Neutrophil (primary cell): ENCODE measurements around the gene PADI2.

GRCh38 chr1:16949033-16949511 is 27.3 kb downstream of the CROCC start:
- PRO-cap, result no peak

- PRO-cap, result no peak
These were observed 27.3 kb downstream of the MFAP2 start for GRCh38 chr1:16953116-16953497.

GRCh38 chr1:16966888-16967499 is 13.4 kb downstream of the MFAP2 start:
- PRO-cap, result no peak

DNA sequence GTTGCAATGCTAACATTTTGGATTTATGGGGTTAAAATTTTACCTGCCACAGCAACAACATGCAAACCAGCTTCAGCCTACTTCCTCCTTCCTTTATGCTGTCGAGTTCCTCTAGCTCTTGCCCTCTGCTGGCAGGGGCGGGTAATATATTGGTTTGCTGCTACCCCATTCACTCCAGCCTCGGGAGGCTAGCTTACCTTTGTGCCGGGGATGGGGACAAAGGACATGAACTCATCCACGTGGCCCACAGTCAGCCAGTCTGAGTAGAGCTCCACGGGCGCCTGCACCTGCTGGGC is 21.6 kb upstream of the SDHB start:
- PRO-cap, result no peak

DNA sequence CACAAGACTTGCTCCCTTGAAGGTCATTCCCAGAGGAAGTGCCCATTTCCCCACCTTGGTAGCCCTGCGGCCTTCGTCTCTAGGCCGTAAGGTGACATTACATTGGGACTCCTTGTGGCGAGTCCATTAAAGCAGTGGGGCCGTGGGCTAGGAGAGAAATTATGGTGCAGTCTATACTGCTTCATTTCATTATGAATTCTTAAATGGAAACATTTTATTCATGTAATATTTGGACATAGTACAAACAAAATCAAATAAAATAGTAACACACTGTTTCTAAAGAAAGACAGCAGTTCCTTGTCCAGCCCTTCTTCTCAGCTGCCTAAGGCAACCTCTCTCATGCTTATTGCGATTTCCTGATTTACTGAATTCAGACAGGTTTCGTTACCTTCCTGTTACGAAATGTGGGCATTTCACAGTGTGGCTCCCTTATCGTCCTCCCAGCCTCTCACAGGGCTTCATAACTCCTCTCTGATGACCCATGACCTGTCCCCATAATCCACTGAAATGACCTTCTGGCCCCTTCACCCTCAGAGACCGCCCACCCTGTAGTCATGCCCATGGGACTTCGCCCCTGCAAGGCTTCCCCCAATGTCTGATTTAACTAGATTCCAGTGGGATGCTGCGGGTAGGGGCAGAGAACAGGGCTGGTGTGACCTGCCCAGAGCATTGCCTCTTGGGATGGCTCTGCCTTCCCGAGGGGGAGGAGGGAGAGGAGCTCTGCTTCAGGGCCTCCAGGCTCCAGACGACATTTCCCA is 20.8 kb downstream of the PADI2 start:
- PRO-cap, result no peak

GRCh38 chr1:17119236-17120217 is at the start of gene PADI2:
Gene PADI2 (minus strand): TSS chr1:17119451.
- PRO-cap, result unidirectional peak, minus-strand start at chr1:17119451

GRCh38 chr1:17189791-17190504 is 15.0 kb upstream of the PADI1 start:
- PRO-cap, result no peak

GRCh38 chr1:17212168-17212387 is 7.2 kb downstream of the PADI1 start:
- PRO-cap, result no peak

GRCh38 chr1:17404204-17404786 is 32.3 kb downstream of the PADI6 start:
- PRO-cap, result no peak

DNA sequence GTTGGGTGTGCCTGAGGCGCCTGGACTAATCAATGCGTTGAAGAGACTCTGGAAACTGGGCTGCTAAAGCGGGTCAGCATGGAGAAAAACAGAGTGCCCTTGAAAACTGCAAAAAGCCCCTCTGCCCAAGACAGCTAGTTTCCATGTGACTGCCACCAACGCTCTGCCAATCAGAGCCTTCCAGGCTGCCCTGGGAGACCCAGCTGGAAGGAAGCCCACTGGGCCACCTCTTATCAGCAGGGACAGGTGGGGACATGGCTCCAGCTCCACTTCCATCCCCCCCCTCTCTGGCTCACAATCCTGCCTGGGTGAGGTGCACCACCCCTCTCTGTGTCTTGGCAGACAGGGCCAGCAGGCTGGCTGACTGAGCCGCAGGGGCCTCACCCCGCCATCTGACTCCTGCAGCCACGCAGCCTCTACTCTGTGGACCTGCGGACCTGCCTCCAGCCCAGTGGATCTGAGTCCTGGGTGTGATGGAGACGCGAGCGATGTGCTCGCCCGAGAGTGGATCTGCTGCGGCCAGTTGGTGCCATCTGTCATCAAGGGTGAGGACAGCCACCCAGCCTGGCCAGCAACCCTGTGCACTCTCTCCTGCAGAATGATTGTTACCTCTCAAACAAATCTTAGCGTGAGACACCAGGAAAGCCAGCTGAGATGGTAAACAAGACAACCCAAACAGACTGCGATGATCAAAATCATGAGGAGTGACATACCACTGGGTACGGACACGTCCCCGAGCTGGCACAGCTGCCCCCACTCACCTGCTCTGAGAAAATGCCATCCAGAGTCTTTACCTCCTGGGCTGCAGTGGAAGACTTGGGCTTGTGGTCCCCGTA is 30.0 kb downstream of the RCC2 start:
- PRO-cap, result no peak

GRCh38 chr1:17419534-17420021 is 19.9 kb downstream of the RCC2 start:
- PRO-cap, result no peak

DNA sequence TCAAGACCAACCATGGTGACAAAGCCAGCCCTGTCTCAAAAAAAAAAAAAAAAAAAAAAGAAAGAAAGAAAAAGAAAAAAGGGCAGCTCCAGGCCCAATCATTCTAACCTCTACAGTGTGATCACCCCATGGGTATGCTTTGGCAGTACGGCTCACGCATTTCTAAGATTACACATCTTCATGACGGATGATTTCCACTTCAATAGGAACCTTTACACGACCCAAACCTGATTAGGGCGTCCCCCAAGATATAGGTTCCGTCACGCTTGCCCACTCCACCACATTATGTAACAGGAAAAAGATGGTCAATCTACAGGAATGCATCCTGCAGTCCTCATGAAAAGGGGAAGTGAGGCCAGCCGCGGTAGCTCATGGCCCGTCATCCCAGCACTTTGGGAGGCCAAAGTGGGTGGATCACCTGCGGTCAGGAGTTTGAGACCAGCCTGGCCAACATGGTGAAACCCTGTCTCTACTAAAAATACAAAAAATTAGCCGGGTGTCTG is 8.0 kb downstream of the RCC2 start:
- PRO-cap, result no peak

- PRO-cap, result no peak
These were observed 26.4 kb upstream of the ARHGEF10L start for GRCh38 chr1:17512974-17513714.

DNA sequence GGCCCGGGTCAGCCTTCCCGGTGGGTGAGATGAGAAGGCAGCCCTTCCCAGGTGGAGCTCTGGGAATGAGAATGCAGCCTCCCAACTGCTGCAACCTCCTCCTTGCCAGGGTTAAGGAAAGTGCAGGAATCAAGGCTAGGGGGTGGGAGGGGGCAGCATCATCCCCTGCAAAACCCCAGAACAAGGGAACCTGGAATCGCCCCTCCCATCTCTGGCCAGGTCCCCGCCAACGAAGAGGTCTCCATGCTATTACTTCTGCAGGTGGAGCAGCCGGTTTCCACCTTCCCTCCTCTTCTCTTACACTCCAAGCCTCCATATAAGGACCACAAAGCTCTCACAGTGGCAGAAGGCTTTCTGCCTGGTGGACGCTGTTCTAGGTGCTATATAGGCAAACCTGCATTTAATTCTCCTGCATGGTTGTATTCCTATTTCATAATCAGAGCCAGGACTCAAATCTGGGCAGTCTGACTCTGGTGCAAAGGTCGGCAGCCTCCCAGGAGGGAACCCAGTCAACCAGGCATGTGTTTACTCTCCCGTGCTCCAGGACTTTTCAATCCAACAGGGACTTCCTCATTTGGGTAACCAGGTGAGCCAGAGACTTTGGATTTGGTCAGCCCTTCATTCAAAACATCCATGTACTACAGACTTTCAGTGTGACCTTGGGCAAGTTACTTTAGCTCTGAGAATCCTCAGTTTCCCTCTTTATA is 22.8 kb upstream of the ARHGEF10L start:
- PRO-cap, result no peak

GRCh38 chr1:17519797-17520570 is 19.5 kb upstream of the ARHGEF10L start:
- PRO-cap, result no peak

DNA sequence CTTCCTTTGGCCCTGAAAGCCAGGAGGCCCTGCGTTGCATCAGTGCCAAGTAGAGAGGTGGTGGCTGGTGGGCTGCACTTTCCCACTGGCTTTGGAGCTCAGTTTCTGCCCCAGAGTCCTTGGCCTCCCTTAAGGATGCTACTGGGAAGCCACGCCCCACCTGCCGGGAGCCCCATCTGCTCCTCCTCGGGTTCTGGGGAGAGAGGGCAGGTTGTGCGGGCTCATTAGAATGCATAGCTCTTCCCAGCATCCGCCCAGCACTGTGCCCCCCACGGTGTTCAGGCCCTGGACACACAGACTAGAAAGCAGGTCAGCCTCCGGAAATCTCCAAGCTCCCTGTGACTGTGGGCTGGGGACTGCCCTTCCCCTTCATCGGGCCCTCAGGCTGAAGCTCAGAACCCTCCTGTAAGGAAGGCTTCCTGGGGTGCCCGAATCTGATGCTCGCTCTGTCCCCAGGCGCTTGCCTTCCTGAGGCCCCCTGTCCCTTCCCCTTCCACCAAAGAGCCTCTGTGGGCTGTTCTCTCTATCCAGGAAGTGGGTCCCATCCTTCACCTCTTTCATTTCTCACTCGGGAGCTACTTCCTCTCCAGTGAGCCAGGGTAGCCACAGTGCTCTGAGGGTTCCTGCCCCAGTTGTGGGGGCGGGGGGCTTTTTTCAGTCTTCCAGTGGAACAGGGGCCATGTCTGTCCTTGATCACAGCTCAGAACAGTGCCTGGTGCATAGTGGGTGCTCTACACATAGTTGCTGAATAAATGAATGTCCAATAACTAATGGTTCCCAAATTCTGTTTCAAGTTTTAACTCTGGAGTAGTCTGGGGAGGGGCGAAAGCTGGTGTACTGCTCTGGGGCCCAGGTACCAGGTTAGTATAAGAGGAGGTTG is 1.4 kb downstream of the ARHGEF10L start:
- PRO-cap, result no peak

- PRO-cap, result no peak
These were observed 19.8 kb downstream of the ARHGEF10L start for GRCh38 chr1:17559233-17559776.

- PRO-cap, result no peak
These were observed 47.8 kb downstream of the ARHGEF10L start for GRCh38 chr1:17587322-17587653.

- PRO-cap, result no peak
These were observed 70.0 kb downstream of the ARHGEF10L start for GRCh38 chr1:17609377-17609931.

DNA sequence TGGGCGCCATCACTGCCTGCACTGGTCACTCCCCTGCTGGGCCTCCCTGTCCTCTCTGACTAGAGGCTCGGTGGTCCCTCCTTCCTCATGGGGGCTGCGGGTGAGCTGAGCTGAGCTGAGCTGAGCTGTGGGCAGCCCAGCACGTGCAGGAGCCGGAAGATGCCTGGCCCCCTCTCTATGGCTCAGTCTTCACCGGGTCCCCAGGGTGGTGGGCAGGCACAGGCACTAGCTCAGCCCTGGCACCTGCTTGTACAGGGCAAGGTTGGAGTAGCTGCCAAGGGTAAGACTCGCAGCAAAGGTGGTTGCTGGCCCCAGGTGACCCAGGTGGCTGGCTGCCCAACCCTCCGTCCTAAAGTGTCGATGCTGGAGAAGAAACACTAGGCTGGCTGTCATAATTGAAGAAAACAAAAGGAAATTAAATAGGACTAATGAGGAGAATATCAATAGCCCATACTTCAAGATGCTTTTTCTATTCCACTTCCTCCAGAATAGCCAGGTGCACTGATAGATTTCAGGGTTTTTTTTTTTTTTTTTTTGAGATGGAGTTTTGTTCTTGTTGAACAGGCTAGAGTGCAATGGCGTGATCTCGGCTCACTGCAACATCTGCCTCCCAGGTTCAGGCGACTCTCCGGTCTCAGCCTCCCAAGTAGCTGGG is 77.1 kb upstream of the ACTL8 start:
- PRO-cap, result no peak